ENCODE data around the genes SMIM20, PCDH7 and ARAP2.

DNA sequence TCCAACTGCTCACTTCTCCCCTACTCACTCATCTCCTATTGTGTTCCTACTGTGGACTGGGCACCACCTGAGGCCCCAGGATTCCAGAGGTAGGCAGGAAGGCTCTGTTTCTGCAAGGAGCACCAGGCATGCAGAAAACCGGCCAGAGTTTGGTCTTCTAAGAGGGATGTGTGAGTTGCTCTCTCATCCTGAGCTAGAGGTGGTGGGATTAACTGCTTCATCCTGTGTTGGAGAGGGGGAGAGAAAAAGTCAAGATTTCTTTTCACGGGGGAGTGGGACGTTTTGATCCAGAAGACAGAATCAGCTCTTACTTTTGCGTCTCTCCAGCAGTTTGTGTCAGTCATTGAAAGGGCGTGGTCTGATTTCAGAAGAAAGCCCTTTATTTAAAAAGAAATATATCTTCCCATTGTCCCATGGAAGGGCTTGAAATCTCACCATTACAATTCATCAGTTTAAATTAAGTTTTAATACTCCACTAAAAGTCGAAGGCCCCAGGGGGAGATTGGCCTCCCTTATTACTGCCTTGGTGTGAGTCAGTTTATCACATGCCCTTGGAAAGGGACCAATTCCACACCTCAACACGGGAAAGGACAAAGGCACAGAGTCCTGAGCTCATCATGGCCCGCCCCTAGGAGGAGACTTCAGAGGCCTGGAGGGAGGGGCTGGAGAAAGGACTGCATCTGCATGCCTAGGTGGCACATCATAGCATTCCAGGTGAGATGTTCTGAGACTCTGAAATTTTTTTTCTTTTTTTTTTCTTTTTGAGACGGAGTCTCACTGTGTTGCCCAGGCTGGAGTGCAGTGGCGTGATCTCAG lies 2.6 kb upstream of the SEL1L3 start:
- PRO-cap, 6 experiments, result no peak in any of the 6 experiments
- RAMPAGE, long total RNA, 2 experiments, result no peak in any of the 2 experiments
- RRBS, result no CpG with 5 or more reads among the region's 10 CpGs

- PRO-cap, 6 experiments, result peak in 6 of 6 experiments; most common plus-strand start chr4:25914248 (in 3); most common minus-strand start chr4:25914025 (in 5)
- RAMPAGE, long total RNA, 2 experiments, result start-site peak on the plus strand in 2 of 2 experiments, at chr4:25914217-25914308 at its widest, 857 to 1,023 reads per replicate
- RRBS, result 1% methylated on average over 19 of the region's 59 CpGs
Measured at GRCh38 chr4:25913930-25915044, at the start of gene SMIM20. Gene SMIM20, plus strand, starts transcription at chr4:25914220.

- PRO-cap, 6 experiments, result no peak in any of the 6 experiments
- RAMPAGE, long total RNA, 2 experiments, result no peak in any of the 2 experiments
- RRBS, result no CpG with 5 or more reads among the region's 2 CpGs
Measured at GRCh38 chr4:26032782-26032981, 118.7 kb downstream of the SMIM20 start.

- PRO-cap, 6 experiments, result peak in 1 of 6 experiments; most common plus-strand start chr4:26145145 (in 1)
- RAMPAGE, long total RNA, 2 experiments, result no peak in any of the 2 experiments
- RRBS, result no CpG with 5 or more reads among the region's 2 CpGs
Measured at GRCh38 chr4:26144953-26145472, 175.8 kb upstream of the RBPJ start.

- PRO-cap, 6 experiments, result peak in 2 of 6 experiments; most common plus-strand start chr4:26163503 (in 2)
- RAMPAGE, long total RNA, 2 experiments, result start-site peak on the plus strand in 1 of 2 experiments, at chr4:26163455-26163540 at its widest, 46 reads per replicate
- RRBS, result no CpG with 5 or more reads among the region's 2 CpGs
Measured at GRCh38 chr4:26163294-26163796, 157.5 kb upstream of the RBPJ start.

GRCh38 chr4:26319460-26319907 lies 1.3 kb upstream of the RBPJ start:
- PRO-cap, 6 experiments, result peak in 6 of 6 experiments; most common plus-strand start chr4:26319790 (in 6); most common minus-strand start chr4:26319543 (in 5)
- RAMPAGE, long total RNA, 2 experiments, result no peak in any of the 2 experiments
- RRBS, result no CpG with 5 or more reads among the region's 41 CpGs

GRCh38 chr4:26319908-26320108 lies 1.0 kb upstream of the RBPJ start:
- PRO-cap, 6 experiments, result no peak in any of the 6 experiments
- RAMPAGE, long total RNA, 2 experiments, result no peak in any of the 2 experiments
- RRBS, result 1% methylated on average over 10 of the region's 15 CpGs

DNA sequence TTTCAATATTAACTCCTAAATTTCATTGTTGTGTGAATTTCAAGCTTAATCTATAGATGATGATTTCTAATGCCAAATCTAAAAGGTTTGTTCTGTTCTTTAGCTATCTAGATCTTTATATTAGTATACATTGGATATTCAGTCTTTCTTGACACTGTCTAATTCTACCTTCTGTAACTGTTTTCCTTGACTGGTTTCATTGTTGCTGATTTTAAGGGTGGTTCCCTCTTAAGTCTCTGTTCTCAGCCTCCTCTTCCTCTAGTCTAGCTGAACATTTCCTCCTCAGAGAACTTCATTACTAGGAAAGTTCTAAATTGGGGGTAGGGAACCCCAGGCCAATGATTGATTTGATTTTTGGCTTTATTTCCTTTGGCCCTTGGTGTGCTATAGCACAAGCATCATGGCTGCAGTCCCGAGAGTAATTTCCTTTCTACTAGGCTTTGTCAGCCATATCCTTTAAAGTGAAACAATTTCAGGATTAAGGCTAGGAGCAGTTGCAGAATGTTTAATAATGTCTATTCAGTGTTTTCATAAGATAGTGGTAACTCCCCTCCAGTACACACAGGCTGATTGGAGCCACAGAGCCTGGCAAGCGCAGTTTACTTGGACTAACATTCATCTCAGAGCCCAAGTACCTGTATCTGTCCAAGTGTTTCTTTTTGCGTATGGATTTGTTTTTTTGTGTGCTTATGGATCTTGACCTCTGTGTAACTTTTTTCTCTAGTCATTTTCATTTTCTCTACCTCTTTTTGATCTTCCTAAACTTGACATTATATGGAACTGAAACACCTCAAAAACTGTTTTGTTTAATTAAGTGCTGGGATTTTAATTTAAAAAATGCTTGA lies 7.2 kb downstream of the STIM2 start:
- PRO-cap, 6 experiments, result no peak in any of the 6 experiments
- RAMPAGE, long total RNA, 2 experiments, result no peak in any of the 2 experiments
- RRBS, result no CpG with 5 or more reads among the region's 3 CpGs

DNA sequence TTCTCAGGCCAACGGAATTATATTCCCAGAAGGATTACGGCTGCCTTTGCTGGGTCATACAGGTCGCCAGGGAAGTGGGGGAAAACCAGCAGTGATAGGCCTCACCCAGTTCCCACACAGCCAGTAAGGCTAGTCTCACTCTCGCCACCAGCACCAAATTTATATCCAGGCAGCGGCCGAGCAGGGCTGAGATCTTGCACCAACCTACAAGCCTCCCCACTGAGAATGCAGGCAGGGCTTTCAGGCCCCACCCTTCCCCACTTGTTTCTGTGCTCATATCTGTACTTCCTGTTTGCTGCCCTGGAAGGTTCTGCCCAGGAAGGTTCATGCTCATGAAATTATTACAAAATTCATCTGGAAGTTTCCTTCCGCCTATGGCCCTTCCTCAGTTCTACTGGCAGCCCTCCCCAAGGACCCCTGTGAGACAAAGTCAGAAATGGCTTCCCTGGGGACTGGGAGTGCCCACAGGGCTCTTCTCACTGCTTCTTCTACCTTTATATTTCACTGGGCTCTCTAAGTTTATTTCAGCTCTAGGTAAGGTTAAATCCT lies 179.8 kb downstream of the STIM2 start:
- PRO-cap, 6 experiments, result peak in 2 of 6 experiments; most common minus-strand start position 227 of the sequence (in 2)
- RAMPAGE, long total RNA, 2 experiments, result no peak in any of the 2 experiments
- RRBS, result no CpG with 5 or more reads among the region's 7 CpGs

DNA sequence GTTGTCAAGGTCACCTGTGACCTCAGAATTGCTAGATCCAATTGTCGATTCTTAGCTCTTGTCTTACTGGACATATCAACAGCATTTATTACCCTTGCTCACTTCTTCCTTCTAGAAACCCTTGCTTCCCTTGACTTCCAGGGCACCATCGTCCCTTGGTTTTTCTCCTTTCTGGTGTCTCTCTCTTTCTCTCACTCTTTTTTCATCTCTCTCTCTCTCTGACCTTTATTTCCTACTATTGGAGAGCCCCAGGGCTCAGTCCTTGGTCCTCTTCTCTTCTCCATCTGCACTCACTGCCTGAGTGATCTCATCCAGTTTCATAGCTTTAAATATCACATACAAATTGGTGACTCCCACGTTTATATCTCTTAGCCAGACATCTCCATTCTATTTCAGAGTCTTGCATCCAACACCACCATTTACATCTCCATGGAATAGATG lies 387.9 kb downstream of the STIM2 start:
- PRO-cap, 6 experiments, result no peak in any of the 6 experiments
- RAMPAGE, long total RNA, 2 experiments, result no peak in any of the 2 experiments
- RRBS, result no CpG with 5 or more reads among the region's 3 CpGs

GRCh38 chr4:27696328-27696626 lies 835.6 kb downstream of the STIM2 start:
- PRO-cap, 6 experiments, result no peak in any of the 6 experiments
- RAMPAGE, long total RNA, 2 experiments, result no peak in any of the 2 experiments
- RRBS, result no CpG with 5 or more reads among the region's 5 CpGs

DNA sequence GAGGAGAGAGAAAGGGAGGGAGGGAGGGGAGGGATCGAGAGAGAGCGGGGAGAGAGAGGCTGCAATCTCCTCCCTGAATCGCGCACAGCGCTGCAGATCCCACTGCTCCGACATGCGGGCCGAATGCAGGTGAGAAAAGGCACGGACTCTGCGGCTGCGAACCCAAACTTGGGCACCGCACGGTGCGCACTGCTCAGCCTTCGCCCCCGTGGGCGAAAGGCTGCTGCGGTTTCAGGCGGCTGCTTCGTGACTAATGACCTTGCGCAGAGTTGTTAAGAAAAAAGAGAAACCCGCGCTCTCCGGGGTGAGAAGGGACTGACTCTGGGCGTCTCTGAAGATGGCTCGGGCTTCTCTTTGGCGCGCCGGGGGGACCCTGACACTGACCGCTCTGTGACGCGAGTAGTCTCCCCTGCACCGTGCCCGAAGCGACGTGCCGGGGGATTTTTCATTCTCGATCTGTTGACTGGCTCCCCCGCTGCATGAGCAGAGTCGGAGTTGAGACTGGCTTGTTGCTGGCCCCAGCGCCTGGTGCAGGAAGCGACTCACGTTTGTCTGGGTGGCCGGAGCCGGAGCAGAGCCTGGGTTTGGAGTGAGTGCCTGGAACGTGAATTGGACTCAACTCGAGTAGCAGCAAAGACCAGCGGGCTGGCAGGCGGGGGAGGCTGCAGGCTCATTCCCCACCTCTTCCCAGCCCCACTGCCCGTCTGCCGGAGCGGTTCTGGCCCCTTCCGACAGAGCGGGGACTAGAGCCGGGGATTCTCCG lies at the start of gene PCDH7:
Gene PCDH7 (plus strand): TSS at position 76 of the 763 bp plus-strand sequence.
- PRO-cap, 6 experiments, result peak in 5 of 6 experiments; most common plus-strand start position 113 of the sequence (in 3)
- RAMPAGE, long total RNA, 2 experiments, result no peak in any of the 2 experiments
- RRBS, result 2% methylated on average over 19 of the region's 56 CpGs

- PRO-cap, 6 experiments, result peak in 1 of 6 experiments; most common plus-strand start chr4:33774414 (in 1)
- RAMPAGE, long total RNA, 2 experiments, result no peak in any of the 2 experiments
- RRBS, result no CpG with 5 or more reads among the region's 2 CpGs
Measured at GRCh38 chr4:33774313-33774671, 2470.0 kb downstream of the ARAP2 start.

DNA sequence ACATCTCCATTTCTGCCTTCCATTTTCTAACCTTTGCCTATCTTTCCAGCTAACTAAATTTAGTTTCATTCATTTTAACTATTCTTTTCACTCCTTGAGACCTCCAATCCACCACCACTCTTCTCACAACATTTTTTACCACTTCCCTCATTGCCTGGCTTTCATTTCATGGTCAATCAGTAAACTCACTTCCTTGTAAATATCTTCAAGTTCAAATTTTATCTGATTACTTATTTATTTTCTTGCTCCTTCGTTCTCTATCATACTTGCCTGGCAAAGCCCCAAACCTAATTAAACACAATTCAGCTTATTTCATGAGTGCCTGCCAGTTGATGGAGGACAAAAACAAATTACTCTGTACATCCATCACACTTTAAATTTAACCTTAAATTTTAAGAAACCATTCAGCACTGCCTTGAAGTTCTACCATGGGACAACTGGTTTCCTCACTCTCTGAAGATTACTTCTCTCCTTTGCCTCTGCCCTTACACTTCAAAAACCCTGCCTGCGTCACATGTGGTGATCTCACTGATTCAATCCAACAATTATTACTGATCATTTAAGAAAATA lies 168.8 kb downstream of the ARAP2 start:
- PRO-cap, 6 experiments, result no peak in any of the 6 experiments
- RAMPAGE, long total RNA, 2 experiments, result no peak in any of the 2 experiments
- RRBS, result no CpG with 5 or more reads among the region's 2 CpGs

GRCh38 chr4:36244237-36245193 lies at the start of gene ARAP2:
Gene ARAP2, minus strand, starts transcription at chr4:36244514.
- PRO-cap, 6 experiments, result peak in 6 of 6 experiments; most common plus-strand start chr4:36244373 (in 5); most common minus-strand start chr4:36244514 (in 6)
- RAMPAGE, long total RNA, 2 experiments, result no peak in any of the 2 experiments
- RRBS, result 2% methylated on average over 53 of the region's 85 CpGs

DNA sequence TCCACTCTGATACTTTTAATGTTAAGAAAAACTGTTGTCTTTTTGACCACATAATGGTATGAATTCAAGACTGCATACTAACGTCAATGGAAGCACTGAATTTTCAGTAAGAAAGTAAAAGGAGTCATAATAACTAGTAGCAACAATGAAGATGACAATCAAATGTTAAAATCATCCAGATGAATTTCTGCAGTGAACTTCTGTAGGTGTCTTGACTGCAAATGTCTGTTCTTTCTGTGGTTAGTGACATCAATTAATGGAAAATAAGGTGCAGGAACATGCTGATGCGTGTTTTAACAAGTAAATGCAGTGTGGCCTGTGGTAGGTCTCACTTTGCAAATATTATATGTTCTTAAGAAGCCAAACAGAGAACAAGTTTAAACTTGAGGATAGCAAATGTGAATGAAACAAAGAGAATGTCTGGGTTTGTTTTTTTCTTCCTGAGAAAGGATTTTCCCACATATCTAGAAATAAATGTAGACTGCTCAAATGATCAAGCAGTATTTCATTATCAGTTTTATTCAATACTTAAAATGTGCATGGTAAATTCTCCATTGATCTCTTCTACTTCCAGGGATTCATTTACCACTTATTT lies 2.6 kb upstream of the DTHD1 start:
- PRO-cap, 6 experiments, result no peak in any of the 6 experiments
- RAMPAGE, long total RNA, 2 experiments, result no peak in any of the 2 experiments
- RRBS, result no CpG with 5 or more reads among the region's 2 CpGs

DNA sequence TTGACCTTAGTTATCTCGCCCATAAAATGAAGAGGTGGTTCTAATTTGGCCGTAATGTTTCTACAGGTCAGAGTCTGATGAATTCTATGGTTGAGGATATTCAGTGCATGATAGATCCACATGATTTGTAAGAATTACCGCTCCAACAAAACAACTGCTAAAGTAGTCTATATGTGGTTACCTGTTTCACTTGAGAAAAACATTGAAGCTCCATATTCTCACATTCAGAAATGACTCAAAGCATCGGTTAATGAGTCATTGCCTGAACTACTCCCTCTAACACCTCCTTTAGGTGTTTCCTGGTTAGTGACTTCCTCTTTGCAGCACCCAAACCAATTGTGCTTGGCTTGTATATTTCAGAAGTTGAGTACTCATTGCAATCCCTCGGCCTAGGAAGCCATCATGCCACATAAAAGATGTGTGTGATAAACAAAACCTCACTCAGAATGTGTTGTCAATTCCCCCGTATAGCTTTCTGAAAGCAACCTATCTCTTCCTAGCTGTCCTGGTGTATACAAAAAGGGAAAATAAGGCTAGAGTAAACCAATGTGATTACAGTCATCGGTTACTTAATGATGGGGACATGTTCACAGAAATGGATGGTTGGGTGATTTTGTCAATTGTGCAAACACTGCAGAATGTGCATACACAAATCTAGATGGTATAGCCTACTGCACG lies 4.8 kb downstream of the DTHD1 start:
- PRO-cap, 6 experiments, result no peak in any of the 6 experiments
- RAMPAGE, long total RNA, 2 experiments, result no peak in any of the 2 experiments
- RRBS, result no CpG with 5 or more reads among the region's 8 CpGs

GRCh38 chr4:37431449-37431731 lies 22.3 kb upstream of the C4orf19 start:
- PRO-cap, 6 experiments, result no peak in any of the 6 experiments
- RAMPAGE, long total RNA, 2 experiments, result no peak in any of the 2 experiments
- RRBS, result no CpG with 5 or more reads among the region's 1 CpG

GRCh38 chr4:37561501-37561823 lies 107.7 kb downstream of the C4orf19 start:
- PRO-cap, 6 experiments, result no peak in any of the 6 experiments
- RAMPAGE, long total RNA, 2 experiments, result no peak in any of the 2 experiments
- RRBS, result no CpG with 5 or more reads among the region's 1 CpG

DNA sequence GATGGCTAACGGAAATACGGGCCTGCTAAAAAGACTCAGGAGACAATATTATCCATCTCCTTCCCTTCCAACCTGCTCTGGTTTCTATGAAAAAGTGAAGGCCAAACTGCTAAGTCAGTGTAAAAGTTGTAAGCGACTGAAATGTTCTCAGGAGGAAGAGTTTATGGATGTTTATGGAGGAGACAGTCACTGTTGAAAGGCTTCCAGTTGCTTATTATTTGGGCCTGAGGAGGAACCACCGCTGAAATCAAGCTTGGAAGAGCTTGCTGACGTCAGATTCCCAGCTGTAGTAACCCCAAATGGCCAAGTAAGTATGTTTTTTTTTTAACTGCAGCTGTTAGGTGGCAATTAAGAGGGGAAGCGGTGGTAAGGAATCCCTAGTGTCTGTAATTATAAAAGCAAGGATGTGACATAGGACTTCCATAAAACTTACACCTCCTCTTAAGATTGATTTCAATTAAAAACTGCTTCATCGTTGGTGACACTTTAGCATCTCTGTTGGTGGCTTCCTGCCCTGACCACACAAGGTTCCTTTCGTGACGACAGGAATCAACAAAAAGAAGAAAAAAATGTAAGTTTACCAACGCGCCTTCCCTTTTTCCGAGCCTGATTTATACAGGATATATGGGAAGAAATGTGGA lies 1.0 kb downstream of the RELL1 start:
- PRO-cap, 6 experiments, result peak in 3 of 6 experiments; most common plus-strand start position 158 of the sequence (in 1); most common minus-strand start position 165 of the sequence (in 3)
- RAMPAGE, long total RNA, 2 experiments, result no peak in any of the 2 experiments
- RRBS, result no CpG with 5 or more reads among the region's 12 CpGs

All from heart left ventricle (tissue), 7 donors.